Mammary microvascular endothelial cell (primary cell): ENCODE measurements around the gene APOL6.

GRCh38 chr22:35539768-35540562 lies 666 bp upstream of the RASD2 start:
- RAMPAGE, long total RNA = no peak

DNA sequence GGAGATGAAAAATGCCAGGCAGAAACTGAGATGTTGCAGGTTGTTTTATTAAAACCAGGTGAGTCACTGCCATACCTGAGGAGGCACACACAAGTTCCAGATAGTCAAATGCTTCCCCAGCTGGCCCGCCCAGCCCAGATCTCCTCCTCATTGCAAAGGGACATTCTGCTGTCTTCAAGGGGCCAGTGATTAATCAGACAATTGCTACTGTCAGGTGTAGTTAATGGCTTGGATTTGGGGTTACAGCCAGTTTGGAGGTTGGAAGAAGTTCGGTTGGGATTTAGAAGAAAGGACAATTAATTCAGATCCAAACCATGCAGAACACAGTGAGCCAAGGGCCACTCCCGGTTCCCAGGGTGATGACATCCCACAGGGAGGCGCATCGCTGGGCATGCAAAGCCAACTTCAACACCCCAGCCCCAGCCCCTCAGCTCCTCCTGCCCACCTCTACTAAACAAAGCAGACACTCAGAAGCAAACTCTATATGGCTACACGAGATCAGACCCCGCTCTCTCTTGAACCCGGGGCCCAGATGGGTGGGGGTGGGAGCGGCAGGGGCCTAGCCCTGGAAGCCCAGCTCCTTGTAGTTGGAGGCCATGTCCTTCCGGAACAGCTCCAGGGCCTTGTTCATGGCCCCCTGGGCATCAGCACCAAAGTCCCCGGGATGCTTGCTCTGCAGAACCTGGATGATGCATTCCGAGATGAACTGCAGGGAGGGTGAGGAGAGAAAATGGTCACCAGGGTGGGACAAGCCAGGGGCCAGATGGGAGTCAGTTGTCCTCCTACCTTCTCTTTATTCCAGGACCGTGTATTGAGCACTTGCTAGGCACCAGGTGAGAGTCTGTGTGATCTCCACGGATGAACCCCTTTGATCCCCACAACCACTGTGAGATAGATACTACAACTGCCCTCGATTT lies 10.1 kb downstream of the MB start:
- RAMPAGE, long total RNA = no peak

DNA sequence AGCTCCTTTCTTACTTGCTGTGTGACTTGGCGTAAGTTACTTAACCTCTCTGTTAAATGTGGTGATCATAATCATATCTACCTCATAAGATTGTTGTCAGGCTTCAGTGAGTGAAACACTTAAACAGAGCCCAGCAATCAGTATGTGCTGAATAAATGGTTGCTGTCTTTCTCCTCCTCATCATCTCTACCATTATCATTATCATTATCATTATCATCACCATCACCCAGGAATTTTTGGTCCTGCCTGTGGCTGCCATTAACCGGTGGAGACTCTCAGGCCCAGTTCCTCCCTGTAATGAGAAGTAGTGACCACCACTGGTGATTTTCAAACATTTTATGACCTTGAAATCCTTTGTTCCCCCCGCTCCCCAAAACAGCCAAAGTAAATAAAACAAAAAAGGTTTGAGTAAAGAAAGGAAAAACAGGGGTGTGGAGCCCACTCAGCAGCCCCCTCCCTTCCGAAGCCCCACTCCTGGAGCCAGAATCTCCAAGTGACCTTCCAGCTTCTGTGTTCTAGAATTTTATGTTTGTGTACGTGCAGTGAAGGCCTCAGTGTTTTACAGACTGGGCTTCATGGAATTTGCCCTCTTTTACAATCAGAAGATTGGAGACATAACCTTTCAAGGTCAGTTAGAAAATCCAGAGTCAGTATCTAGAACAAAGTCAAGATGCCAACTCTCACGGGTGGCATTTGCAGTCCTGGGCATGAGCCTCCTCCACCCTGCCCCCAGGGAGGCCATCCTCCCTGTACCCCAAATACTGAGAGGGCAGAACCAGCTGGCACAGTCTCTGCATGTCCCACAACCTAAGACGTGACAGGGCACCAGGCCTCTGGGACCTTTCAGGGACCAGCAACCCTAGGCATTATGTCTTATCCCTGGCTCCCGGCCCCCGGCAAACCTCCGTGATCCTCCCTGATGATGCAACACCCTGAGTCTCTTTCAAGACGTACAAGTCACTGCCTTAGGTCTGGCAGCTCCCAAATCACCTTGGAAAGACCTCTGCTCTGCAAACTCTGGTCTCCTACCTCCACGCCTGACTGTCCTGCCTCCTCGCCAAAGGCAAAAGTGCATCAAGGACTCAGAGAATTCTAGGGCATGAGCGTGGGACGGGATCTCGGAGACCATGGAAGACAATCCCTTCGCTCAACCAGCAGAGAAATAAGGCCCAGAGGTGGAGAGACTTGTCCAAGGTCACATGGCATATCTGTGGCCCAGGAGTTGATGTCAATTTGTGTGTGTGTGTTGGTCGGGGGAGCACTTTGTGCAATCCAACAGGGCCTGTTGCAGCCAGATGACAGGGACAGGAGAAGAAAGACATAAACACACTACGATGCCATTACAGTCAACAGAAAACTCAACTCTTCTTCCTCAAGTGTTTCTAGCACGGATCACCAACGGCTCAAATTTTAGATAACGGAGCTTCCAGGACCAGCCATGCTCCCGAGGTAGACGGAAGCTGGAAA lies 2.1 kb downstream of the MB start:
- RAMPAGE, long total RNA = no peak

- RAMPAGE, long total RNA = no peak
Observed at GRCh38 chr22:35648026-35648828, at the start of gene APOL6. TSS of gene APOL6 (plus strand) at chr22:35648446.

- RAMPAGE, long total RNA = no peak
Observed at GRCh38 chr22:35649582-35649909, 1.3 kb downstream of the APOL6 start.

DNA sequence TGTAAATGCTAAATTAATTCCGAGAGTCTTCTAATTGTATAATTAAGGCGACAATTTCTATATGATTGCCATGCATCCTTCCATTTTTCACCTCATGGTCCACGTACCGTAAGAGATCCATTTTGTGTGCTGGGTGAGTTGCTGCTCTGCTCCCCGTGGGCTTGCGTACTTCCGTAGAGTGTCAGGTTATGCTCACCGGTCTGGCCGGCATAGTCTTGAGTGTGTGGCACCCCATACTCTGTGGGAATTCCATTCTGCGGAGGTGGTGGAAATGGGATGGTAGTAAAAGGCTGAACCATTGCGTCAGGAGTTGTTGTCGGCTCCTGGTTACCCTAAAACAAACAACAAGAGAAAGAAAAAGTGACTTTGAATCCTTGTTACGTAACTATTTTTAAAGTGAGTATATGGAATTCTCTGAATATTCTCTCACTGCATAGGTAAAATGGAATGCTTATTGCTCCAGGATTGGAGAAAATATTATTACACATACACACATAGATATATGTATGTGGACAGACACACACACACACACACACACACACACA lies 92.1 kb downstream of the APOL5 start:
- RAMPAGE, long total RNA = no peak

GRCh38 chr22:35842834-35843282 lies 125.2 kb downstream of the APOL5 start:
- RAMPAGE, long total RNA = no peak

- RAMPAGE, long total RNA = no peak
Observed at GRCh38 chr22:35885196-35885655, 143.4 kb downstream of the RBFOX2 start.

- RAMPAGE, long total RNA = no peak
Observed at GRCh38 chr22:35893861-35894254, 134.8 kb downstream of the RBFOX2 start.

DNA sequence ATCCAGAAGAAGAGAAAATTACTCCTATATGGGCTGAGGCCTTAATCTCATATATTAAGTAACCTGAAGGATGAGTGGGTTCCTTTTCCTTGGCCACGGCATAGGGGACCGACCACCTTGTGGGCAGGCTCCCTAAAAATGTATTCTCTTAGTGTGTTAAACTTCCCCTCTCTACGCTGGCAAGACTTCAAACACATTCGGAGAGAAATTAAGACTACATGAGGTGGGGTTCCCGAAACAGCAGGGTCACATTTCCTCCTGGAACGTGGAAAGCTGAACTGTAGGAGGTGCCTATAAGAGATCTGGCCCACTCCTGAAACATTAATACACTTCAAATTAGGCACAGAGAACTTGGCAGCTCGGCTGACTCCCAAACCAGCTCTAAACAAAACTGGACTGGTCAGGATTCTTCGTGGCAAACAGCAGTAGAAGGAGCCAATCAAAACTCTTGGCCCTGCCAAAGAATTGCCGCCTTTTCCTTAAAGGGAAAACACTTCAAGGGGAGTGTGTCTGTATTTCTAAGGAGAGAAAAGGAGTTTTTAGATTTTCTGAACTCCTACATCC lies 54.8 kb downstream of the RBFOX2 start:
- RAMPAGE, long total RNA = no peak

DNA sequence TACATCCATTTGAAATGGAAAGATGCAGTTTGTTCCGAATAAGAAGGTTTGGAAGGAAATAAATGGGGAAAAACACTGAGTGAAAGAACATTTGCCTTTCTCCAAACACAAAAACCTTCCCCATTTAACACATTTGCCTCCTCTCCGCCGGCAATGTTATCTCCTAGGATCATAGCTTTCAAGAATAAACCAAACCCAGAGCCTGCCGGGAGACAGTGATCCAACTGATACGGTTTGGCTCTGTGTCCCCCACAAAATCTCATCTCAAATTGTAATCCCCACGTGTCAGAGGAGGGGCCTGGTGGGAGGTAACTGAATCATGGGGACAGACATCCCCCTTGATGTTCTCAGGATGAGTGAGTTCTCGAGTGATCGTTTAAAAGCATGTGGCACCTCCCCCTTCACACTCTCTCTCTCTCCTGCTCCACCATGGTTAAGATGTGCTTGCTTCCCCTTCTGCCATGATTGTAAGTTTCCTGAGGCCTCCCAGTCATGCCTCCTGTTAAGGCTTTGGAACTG lies 33.3 kb downstream of the RBFOX2 start:
- RAMPAGE, long total RNA = no peak

DNA sequence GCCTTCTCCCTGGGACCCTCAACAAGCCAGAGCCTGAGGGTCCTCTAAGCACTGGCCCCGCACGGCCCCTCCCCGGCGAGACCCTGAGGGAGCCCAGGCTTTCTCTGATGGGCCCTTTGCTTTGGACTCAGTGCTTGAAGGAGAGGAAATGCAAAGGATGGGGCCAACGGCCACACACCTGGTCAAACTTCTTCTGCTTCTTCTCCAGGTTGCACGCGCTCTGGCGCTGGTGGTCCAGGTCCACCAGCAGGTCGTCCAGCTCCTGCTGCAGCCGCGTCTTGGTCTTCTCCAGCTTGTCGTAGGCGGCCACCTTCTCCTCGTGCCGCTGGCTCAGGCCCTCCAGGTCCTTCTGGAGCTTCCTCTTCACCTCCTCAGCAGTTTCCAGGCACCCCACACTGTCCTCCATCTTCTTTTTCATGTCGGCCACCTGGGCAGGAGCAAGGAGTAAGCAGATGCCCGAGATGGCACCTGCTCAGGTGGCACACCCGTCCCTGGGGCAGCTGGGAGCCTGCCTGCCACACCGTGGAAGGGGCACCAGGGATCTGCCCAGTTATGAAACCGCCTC lies 39.0 kb downstream of the APOL1 start:
- RAMPAGE, long total RNA = no peak

GRCh38 chr22:36322745-36323207 lies 65.0 kb downstream of the MYH9 start:
- RAMPAGE, long total RNA = no peak

- RAMPAGE, long total RNA = no peak
Observed at GRCh38 chr22:36326525-36327483, 61.0 kb downstream of the MYH9 start.

GRCh38 chr22:36332011-36332639 lies 55.6 kb downstream of the MYH9 start:
- RAMPAGE, long total RNA = no peak

DNA sequence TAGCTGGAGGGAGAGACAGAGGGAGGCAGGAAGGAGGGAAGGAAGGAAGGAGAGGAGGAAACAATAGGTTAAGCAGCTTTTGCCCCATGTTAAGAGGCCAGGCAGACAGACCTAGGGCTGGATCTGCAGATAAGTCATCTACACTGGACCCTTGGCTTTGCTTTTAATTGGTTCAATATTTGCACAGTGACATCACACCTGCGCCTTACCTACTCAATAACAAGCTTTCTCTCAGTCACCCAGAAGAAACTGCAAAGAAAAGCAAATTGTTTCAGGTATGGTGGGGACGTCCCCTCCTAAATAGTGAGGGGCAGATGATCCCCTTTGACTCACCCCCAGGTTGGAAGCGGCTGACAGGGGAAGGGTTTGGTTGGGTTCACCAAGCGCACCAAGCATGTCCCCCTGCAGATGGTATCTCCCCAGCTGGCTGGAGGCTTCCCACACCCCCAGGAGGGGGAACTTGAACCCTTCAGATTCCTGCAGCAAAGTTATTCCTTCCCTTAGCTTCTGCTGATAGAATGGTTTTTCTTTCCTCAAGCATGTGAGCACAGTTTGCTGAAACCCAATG lies 24.2 kb downstream of the MYH9 start:
- RAMPAGE, long total RNA = no peak

- RAMPAGE, long total RNA = no peak
Observed at GRCh38 chr22:36366157-36367056, 21.4 kb downstream of the MYH9 start.

- RAMPAGE, long total RNA = no peak
Observed at GRCh38 chr22:36370176-36371171, 17.3 kb downstream of the MYH9 start.

- RAMPAGE, long total RNA = no peak
Observed at GRCh38 chr22:36374534-36375181, 13.1 kb downstream of the MYH9 start.

DNA sequence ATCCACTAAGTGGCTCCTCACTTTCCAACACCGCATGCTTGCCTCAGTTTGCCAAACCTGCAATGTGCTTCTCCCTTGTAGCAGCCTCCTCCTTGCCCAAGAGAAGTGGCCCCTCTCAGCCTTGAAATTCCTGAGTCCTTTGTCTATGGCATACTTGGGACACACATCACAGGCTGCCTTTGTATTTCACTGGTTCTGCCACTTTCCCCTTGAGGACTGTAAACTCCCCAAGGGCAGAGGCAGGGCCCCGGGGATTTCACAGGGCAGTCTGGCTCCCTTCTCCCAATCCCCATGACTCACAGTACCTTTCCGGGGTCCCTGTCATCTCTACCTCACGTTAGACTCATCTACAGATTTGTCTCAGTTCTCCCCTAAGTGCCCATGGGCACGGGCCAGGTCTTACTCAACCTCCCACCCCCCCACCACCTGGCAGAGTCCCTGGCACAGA lies 1.9 kb downstream of the MYH9 start:
- RAMPAGE, long total RNA = no peak